GM12878 (cell line): ENCODE results near the gene DNAJB6.

DNA sequence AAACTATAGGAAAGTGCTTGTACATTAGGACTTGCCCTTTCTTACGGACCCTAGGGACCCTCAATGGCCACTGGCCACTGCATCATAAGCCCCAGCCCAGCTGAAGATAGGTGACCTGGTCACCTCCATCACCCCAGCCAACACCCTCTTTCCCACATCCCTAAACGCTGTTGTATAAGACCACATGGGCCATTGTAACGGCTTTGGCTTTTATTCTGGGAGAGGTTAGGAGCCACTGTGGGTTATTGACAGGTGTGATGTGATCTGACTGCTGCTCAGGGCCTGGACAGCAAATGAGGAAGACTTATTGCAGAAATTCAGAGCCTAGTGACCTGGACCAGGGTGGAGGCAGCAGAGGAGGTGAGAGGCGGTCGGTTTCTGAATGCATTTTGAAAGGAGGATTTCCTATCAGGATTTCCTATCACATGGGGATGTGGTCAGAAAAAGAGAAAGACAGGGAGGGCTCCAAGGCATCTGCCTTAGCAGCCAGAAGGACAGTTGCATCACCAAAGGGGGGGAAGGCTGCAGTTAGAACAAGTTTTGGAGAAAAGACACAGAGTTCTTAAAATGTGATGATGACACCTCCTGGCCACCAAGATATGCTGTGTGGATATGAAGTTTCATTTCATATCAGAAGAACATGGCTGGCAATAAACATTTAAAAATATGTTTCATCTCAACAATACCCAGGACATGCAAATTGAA lies 2.3 kb upstream of the LMBR1 start:
- RAMPAGE, long total RNA, result no peak
- RRBS, 2 experiments, result no CpG with 5 or more reads among the region's 5 CpGs
CAGE:
- cytosol, long polyA minus RNA, result no peak
- cytosol, long polyA plus RNA, result no peak
- long polyA plus RNA, result no peak
- nucleolus, long total RNA, result start-site peak on the plus strand centred at position 409 of the sequence, 30 bp wide, 7 reads
- nucleus, long polyA plus RNA, result no peak
- nucleus, long total RNA, result no peak

GRCh38 chr7:156908930-156909326 lies 15.9 kb upstream of the LMBR1 start:
- RAMPAGE, long total RNA, result no peak
- RRBS, 2 experiments, result no CpG with 5 or more reads among the region's 27 CpGs
CAGE:
- cytosol, long polyA minus RNA, result no peak
- cytosol, long polyA plus RNA, result no peak
- long polyA plus RNA, result no peak
- nucleolus, long total RNA, result no peak
- nucleus, long polyA plus RNA, result no peak
- nucleus, long total RNA, result no peak

DNA sequence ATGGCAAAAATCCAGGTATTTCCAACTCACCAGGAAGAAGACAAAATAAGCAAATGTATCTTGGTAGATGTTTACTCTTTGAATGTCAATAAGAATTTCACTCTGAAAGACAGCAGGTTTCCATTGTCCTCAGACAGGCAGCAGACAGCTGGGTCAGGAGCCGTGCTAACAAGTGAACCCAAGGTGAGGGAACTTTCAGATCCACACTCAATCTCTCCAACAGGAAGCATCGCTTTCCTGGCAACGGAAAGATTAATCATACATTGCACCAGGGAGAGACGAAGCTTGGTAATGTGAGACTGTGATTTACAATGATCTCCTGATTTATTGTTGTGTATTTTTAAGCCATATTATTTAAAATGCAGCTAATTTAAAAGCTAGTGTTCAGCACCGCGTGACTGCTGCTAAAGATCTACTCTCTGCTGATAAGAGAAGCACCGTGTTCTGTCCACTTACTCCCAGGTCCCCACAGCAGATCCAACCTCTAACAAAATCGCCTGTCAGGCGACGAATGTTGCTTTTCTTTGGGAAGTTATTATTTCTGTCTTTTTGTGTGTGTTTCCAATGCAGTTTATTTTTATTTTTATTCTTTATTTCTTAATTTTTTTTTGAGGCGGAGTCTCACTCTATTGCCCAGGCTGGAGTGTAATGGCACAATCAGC lies 17.4 kb upstream of the NOM1 start:
- RAMPAGE, long total RNA, result no peak
- RRBS, 2 experiments, result no CpG with 5 or more reads among the region's 11 CpGs
CAGE:
- cytosol, long polyA minus RNA, result no peak
- cytosol, long polyA plus RNA, result no peak
- long polyA plus RNA, result no peak
- nucleolus, long total RNA, result no peak
- nucleus, long polyA plus RNA, result no peak
- nucleus, long total RNA, result no peak

- RAMPAGE, long total RNA, result no peak
- RRBS, 2 experiments, result 1 to 13% methylated on average over 15 to 27 of the region's 67 CpGs
CAGE:
- cytosol, long polyA minus RNA, result no peak
- cytosol, long polyA plus RNA, result no peak
- long polyA plus RNA, result no peak
- nucleolus, long total RNA, result no peak
- nucleus, long polyA plus RNA, result no peak
- nucleus, long total RNA, result no peak
These were observed 11.1 kb downstream of the MNX1 start for GRCh38 chr7:156999074-157000032.

GRCh38 chr7:157008862-157009711 lies 1.4 kb downstream of the MNX1 start:
- RAMPAGE, long total RNA, result no peak
- RRBS, 2 experiments, result 7 to 26% methylated on average over 17 to 21 of the region's 56 CpGs
CAGE:
- cytosol, long polyA minus RNA, result no peak
- cytosol, long polyA plus RNA, result no peak
- long polyA plus RNA, result start-site peak on the minus strand at chr7:157009353-157009398, 21 and 20 reads in 2 replicates
- nucleolus, long total RNA, result no peak
- nucleus, long polyA plus RNA, result no peak
- nucleus, long total RNA, result no peak

DNA sequence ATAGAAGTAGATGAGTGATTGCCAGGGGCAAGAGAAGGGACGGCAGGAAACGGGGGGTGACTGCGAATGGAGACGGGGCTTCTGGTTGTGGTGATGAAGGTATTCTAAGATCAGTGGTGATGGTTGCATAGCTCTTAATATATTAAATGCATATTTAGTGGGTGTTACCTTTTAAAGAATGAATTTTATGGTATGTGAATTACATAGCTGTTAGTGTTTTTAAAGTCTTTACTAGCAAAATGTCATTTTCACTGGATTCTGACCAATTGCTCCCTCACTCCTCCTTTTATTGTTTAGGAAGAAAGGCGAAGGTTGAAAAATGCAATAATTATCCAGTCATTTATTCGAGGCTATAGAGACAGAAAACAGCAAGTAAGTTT lies 30.0 kb downstream of the UBE3C start:
- RAMPAGE, long total RNA, result no peak
- RRBS, 2 experiments, result no CpG with 5 or more reads among the region's 6 CpGs
CAGE:
- cytosol, long polyA minus RNA, result no peak
- cytosol, long polyA plus RNA, result no peak
- long polyA plus RNA, result no peak
- nucleolus, long total RNA, result no peak
- nucleus, long polyA plus RNA, result no peak
- nucleus, long total RNA, result no peak

DNA sequence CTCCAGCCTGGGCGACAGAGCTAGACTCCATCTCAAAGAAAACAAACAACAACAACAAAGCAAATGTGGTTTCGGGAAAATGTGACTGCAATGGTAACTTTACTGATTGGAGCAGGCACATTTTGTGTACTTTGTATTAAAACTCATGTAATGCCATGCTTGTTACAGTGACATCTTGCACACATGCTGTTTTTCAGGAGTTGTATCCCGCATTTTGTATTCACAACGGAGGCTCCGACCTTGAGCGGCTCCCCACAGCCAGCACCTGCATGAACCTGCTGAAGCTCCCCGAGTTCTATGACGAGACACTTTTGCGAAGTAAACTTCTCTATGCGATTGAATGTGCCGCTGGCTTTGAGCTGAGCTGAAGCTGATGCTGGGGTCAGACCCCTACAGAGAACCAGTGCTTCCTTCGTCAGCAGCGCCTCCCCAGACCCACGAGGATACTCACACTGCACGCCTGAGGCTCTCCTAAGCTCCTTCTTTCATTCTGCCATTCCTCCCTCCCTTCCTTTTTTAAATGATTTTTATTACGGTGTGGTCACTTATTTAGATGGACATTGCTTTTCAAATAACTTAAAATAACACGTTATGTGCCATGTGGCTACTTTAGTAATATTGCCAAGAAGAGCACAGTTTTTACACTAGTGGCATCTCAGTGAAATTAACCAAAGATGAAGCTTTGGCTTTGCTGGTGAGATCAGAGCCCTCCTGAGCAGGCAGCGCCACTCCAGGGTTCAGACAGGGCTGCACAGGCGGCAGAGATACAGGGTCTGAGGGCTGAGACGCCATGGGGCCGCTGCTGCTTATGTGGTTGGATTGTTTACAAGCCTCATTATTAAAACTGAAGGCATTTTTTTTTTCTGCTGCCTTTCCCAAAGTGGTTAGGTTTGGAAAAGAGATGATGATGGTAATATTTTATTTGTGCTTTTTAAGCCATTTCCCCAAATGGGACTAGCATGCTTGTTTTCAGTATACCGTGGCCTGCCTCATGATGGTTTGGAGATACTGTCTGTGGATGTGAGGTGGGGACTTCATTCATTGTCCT lies 69.1 kb upstream of the DNAJB6 start:
- RAMPAGE, long total RNA, result no peak
- RRBS, 2 experiments, result no CpG with 5 or more reads among the region's 22 CpGs
CAGE:
- cytosol, long polyA minus RNA, result start-site peak on the plus strand centred at position 454 of the sequence, 22 bp wide, 5 reads
- cytosol, long polyA plus RNA, result no peak
- long polyA plus RNA, result no peak
- nucleolus, long total RNA, result no peak
- nucleus, long polyA plus RNA, result no peak
- nucleus, long total RNA, result no peak

- RAMPAGE, long total RNA, result no peak
- RRBS, 2 experiments, result no CpG with 5 or more reads among the region's 14 CpGs
CAGE:
- cytosol, long polyA minus RNA, result no peak
- cytosol, long polyA plus RNA, result no peak
- long polyA plus RNA, result no peak
- nucleolus, long total RNA, result no peak
- nucleus, long polyA plus RNA, result no peak
- nucleus, long total RNA, result no peak
These were observed 68.2 kb upstream of the DNAJB6 start for GRCh38 chr7:157268436-157269082.

DNA sequence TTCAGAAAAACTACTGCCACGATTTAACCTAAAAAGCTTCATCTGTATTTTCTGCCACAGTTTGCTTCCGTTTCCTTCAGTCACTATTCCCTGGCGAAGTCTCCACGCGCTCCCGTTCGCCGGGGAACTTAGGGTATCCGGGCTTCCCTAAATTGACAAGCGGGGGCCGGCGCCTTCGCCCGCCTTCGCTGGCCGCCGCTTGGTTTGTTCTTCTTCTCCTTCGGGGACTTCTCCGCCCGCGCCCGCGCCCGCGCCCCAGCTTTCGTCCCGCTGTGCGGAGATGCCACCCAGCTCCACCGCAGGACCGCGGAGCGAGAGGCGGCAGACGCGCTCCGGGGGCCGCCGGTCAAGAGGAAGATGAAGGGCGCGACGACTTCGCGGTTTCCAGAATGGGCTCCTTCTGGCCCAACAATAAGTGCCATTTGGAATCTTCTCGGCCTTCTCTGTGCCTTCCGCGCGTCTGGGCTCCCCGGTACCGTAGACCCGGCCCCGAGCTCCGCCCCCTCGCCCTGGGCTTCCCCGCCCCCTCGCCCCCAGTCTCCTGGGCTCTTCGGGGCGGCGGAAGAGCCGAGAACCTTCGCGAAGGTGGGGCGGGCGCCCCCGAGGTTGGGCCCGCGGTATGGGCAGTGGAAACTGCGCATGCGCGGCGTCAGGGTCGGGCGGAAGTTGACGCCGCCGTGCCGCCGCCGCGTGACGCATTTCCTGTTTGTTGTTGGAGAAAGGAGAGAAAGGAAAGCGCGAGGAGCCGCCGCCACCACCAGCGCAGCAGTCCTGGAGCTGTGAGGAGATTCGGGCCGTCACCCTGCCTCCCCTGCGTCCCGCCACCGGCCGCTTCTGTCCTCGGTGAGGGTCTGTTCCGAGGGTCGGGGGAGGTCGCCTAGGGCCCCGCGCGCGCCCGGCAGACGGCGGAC lies at the start of gene DNAJB6:
Gene DNAJB6 (plus strand): TSS at position 703 of the 911 bp plus-strand sequence.
- RAMPAGE, long total RNA, result start-site peak on the plus strand centred at position 731 of the sequence, 60 bp wide, 536 and 742 reads in 2 replicates
- RRBS, 2 experiments, result under 1 to 2% methylated on average over 15 of the region's 102 CpGs
CAGE:
- cytosol, long polyA minus RNA, result no peak
- cytosol, long polyA plus RNA, result start-site peak on the plus strand centred at position 703 of the sequence, 20 bp wide, 572 and 357 reads in 2 replicates
- long polyA plus RNA, result start-site peak on the plus strand centred at position 702 of the sequence, 22 bp wide, 648 and 719 reads in 2 replicates
- nucleolus, long total RNA, result start-site peak on the minus strand centred at position 513 of the sequence, 18 bp wide, 7 reads; start-site peak on the plus strand centred at position 702 of the sequence, 21 bp wide, 501 reads
- nucleus, long polyA plus RNA, result start-site peak on the plus strand centred at position 704 of the sequence, 7 bp wide, 257 and 372 reads in 2 replicates
- nucleus, long total RNA, result start-site peak on the plus strand centred at position 705 of the sequence, 15 bp wide, 36 reads

- RAMPAGE, long total RNA, result no peak
- RRBS, 2 experiments, result no CpG with 5 or more reads among the region's 19 CpGs
CAGE:
- cytosol, long polyA minus RNA, result no peak
- cytosol, long polyA plus RNA, result no peak
- long polyA plus RNA, result no peak
- nucleolus, long total RNA, result no peak
- nucleus, long polyA plus RNA, result no peak
- nucleus, long total RNA, result no peak
These were observed 1.8 kb downstream of the DNAJB6 start for GRCh38 chr7:157338511-157339170.

- RAMPAGE, long total RNA, result no peak
- RRBS, 2 experiments, result no CpG with 5 or more reads among the region's 11 CpGs
CAGE:
- cytosol, long polyA minus RNA, result no peak
- cytosol, long polyA plus RNA, result no peak
- long polyA plus RNA, result no peak
- nucleolus, long total RNA, result no peak
- nucleus, long polyA plus RNA, result no peak
- nucleus, long total RNA, result no peak
These were observed 23.0 kb downstream of the DNAJB6 start for GRCh38 chr7:157359677-157360265.

DNA sequence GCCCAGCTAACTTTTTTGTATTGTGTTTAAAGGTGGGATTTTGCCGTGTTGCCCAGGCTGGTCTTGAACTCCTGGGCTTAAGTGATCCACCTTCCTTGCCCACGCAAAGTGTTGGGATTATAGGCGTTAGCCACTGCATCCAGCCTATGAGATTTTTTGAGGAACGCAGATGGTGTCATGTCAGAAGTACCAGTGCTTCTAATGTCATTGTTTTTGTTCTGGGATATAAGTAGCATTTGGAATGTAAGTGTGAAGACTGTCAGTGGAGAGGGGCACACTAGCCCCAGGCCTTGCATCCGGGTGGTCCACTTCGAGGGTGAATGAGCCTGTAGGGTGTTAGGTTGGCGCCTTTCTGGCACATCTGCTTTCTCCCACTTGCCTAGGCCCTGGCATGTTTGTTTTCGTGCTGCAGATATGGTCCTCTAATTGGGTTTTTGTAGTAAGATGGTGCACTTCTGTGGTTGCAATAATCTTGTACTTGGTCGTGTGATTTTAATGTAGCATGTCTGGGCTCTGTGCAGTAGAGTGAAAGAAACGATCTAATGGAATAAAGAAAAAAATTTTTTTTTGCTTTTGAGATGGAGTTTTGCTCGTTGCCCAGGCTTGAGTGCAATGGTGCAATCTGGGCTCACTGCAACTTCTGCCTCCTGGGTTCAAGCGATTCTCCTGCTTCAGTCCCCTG lies 28.4 kb downstream of the DNAJB6 start:
- RAMPAGE, long total RNA, result no peak
- RRBS, 2 experiments, result no CpG with 5 or more reads among the region's 12 CpGs
CAGE:
- cytosol, long polyA minus RNA, result no peak
- cytosol, long polyA plus RNA, result no peak
- long polyA plus RNA, result no peak
- nucleolus, long total RNA, result no peak
- nucleus, long polyA plus RNA, result no peak
- nucleus, long total RNA, result no peak

DNA sequence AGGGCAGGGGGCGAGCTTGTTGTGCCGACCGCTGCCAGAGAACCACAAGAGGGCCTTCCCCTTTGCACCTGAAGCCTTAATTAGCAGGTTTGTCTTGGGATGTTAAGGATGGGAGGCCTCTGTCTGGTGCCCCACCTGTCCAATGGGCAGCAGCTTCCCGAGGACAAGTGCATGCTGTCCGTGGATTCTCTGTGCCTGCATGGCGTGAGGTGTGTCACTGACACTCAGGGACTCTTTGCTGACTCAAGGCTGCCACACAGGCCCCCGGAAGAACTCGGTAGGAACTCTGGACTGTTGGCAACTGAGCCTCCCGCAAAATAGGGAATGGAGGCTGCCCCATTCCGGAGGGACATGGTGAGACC lies 487.5 kb downstream of the DNAJB6 start:
- RAMPAGE, long total RNA, result no peak
- RRBS, 2 experiments, result 14 to 26% methylated on average over 4 of the region's 10 CpGs
CAGE:
- cytosol, long polyA minus RNA, result no peak
- cytosol, long polyA plus RNA, result no peak
- long polyA plus RNA, result no peak
- nucleolus, long total RNA, result no peak
- nucleus, long polyA plus RNA, result no peak
- nucleus, long total RNA, result no peak

- RAMPAGE, long total RNA, result no peak
- RRBS, 2 experiments, result 14 to 39% methylated on average over 4 of the region's 22 CpGs
CAGE:
- cytosol, long polyA minus RNA, result no peak
- cytosol, long polyA plus RNA, result no peak
- long polyA plus RNA, result no peak
- nucleolus, long total RNA, result no peak
- nucleus, long polyA plus RNA, result no peak
- nucleus, long total RNA, result no peak
These were observed 538.5 kb downstream of the DNAJB6 start for GRCh38 chr7:157875151-157875822.

GRCh38 chr7:158348533-158348732 lies 239.2 kb downstream of the PTPRN2 start:
- RAMPAGE, long total RNA, result no peak
- RRBS, 2 experiments, result no CpG with 5 or more reads among the region's 3 CpGs
CAGE:
- cytosol, long polyA minus RNA, result no peak
- cytosol, long polyA plus RNA, result no peak
- long polyA plus RNA, result no peak
- nucleolus, long total RNA, result no peak
- nucleus, long polyA plus RNA, result no peak
- nucleus, long total RNA, result no peak

DNA sequence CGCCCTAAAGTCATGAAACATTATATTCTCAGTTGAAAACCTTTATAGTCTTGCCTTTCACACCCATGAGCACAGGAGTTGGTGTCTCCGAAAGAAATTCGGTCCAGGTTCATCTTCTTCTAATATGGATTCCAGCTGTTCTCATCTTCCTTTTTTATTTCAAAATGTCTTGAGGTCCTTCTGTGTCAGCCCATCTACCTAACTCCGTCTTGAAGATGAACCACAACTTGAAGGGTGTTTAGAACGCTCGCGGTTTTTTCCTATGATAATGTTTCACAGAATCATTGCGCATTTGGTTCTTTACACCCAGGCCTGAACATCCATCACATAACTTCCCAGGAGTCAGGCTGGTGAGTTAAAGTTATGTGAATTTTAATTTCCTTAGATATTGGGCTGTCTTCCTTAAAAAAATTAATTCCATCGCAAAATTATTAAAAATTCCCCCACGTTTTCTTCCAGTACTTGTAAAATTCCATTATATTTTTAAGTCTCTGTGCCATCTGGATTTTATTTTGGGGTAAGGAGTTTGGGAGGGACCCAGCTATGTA lies 136.1 kb downstream of the PTPRN2 start:
- RAMPAGE, long total RNA, result no peak
- RRBS, 2 experiments, result no CpG with 5 or more reads among the region's 10 CpGs
CAGE:
- cytosol, long polyA minus RNA, result no peak
- cytosol, long polyA plus RNA, result no peak
- long polyA plus RNA, result no peak
- nucleolus, long total RNA, result no peak
- nucleus, long polyA plus RNA, result no peak
- nucleus, long total RNA, result no peak

- RAMPAGE, long total RNA, result no peak
- RRBS, 2 experiments, result 61 to 63% methylated on average over 6 of the region's 51 CpGs
CAGE:
- cytosol, long polyA minus RNA, result no peak
- cytosol, long polyA plus RNA, result no peak
- long polyA plus RNA, result no peak
- nucleolus, long total RNA, result no peak
- nucleus, long polyA plus RNA, result no peak
- nucleus, long total RNA, result no peak
These were observed 102.8 kb downstream of the PTPRN2 start for GRCh38 chr7:158484625-158485396.

GRCh38 chr7:158516804-158517457 lies 70.7 kb downstream of the PTPRN2 start:
- RAMPAGE, long total RNA, result no peak
- RRBS, 2 experiments, result no CpG with 5 or more reads among the region's 14 CpGs
CAGE:
- cytosol, long polyA minus RNA, result no peak
- cytosol, long polyA plus RNA, result no peak
- long polyA plus RNA, result no peak
- nucleolus, long total RNA, result no peak
- nucleus, long polyA plus RNA, result no peak
- nucleus, long total RNA, result no peak

GRCh38 chr7:158523894-158525052 lies 63.4 kb downstream of the PTPRN2 start:
- RAMPAGE, long total RNA, result no peak
- RRBS, 2 experiments, result no CpG with 5 or more reads among the region's 32 CpGs
CAGE:
- cytosol, long polyA minus RNA, result no peak
- cytosol, long polyA plus RNA, result no peak
- long polyA plus RNA, result no peak
- nucleolus, long total RNA, result no peak
- nucleus, long polyA plus RNA, result no peak
- nucleus, long total RNA, result no peak

DNA sequence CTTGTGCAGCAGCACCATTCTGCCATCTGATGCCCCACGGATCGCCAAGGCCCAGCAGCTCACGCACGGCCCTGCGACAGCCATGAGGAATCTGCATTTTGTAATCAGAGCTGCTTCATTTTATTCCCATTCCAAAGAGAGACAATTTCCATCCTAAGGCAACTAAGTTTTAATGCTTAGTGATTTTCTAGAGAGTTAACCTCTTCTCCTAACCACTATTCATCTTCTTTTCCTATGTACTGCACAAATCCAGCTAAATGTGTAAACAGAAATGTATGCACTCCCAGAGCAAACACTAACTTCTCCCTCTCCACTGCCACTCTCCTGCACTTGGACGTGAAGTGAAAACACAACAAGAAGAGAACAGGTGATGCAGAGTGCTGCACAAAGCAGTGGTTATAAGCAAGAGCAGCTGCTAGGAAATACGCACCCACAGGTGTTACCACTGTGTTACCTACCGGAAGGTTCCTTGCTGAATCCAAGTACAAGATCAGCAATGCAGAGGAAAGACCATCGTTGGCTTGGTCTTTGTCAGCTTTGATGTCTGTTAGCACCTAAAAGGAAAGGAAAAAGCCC lies 54.5 kb upstream of the NCAPG2 start:
- RAMPAGE, long total RNA, result no peak
- RRBS, 2 experiments, result no CpG with 5 or more reads among the region's 9 CpGs
CAGE:
- cytosol, long polyA minus RNA, result no peak
- cytosol, long polyA plus RNA, result no peak
- long polyA plus RNA, result no peak
- nucleolus, long total RNA, result no peak
- nucleus, long polyA plus RNA, result no peak
- nucleus, long total RNA, result no peak